ENCODE data around the gene MAGI2.

GRCh38 chr7:76331157-76331681, 27.6 kb downstream of the YWHAG start:
- PRO-cap: no peak
- RAMPAGE, long total RNA, 4 experiments: no peak in any of the 4 experiments

- PRO-cap: bidirectional peak, plus-strand start at chr7:76358359, minus-strand start at chr7:76358355
- RAMPAGE, long total RNA, 4 experiments: no peak in any of the 4 experiments
Observed at GRCh38 chr7:76358107-76358387, 744 bp downstream of the YWHAG start.

DNA sequence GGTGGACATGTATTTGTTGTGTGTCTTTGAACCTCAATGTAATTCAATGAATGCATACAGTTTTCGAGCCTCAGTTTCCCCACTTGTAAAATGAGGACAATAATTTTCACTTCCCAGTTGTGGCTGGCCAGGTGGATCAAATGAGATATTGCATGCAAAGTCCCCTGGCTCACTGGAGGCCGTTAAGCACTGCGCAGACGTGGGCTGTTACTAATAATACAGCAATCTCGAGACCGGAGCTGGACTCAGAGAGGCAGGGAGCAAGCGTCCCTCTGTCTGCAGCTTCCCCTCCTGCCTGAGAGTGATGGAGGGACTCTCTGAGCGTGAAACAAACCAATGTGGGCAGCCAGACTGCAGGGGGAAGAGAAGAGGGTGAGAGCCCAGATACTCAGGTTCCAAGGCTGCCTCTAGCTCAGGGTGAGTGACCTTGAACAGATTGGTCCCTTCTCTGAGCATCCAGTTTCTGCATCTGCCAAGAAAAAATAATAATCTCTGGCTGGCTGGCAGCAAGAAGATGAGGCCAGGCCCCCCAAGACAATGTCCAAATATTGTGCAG, 18.8 kb upstream of the YWHAG start:
- PRO-cap: bidirectional peak, plus-strand start at position 243 of the sequence, minus-strand start at position 142 of the sequence
- RAMPAGE, long total RNA, 4 experiments: no peak in any of the 4 experiments

- PRO-cap: bidirectional peak, plus-strand start at chr7:76393293, minus-strand start at chr7:76393201
- RAMPAGE, long total RNA, 4 experiments: no peak in any of the 4 experiments
Observed at GRCh38 chr7:76392845-76394130, 16.2 kb downstream of the SSC4D start.

GRCh38 chr7:76403911-76404394, 5.5 kb downstream of the SSC4D start:
- PRO-cap: no peak
- RAMPAGE, long total RNA, 4 experiments: no peak in any of the 4 experiments

DNA sequence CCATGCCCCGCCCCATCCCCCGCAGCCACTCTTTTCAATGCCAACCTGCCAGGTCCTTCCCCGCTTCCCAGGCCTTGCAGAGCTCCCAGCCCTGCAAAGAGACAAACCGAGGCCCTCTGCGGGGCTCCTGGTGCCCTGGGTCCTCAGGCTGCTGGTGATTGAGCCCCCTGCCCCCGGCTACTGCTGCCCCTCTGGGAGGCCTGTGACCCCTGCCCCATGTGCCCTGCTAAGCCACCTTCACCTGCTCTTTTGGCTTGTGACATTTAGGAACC, 2.1 kb downstream of the UPK3B start:
- PRO-cap: no peak
- RAMPAGE, long total RNA, 4 experiments: no peak in any of the 4 experiments

DNA sequence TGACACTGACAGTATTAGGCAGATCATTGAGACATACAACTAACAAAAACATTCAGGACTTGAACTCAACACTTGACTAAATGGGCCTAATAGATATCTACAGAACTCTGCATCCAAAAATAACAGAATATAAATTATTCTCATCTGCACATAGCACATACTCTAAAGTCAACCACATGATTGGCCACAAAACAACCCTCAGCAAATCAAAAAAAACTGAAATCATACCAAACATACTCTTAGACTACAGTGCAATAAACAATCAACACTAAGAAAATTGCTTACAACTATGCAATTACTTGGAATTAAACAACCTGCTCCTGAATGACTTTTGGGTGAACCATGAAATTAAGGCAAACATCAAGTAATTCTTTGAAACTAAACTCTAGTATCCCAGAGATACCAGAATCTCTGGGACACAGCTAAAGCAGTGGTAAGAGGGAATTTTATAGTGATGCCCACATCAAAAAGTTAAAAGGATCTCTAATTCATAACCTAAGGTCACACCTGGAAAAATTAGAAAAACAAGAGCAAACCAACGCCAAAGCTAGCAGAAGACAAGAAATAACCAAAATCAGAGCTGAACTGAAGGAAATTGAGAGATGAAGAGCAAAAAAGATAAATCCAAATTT, 31.1 kb downstream of the POMZP3 start:
- PRO-cap: no peak
- RAMPAGE, long total RNA, 4 experiments: no peak in any of the 4 experiments

DNA sequence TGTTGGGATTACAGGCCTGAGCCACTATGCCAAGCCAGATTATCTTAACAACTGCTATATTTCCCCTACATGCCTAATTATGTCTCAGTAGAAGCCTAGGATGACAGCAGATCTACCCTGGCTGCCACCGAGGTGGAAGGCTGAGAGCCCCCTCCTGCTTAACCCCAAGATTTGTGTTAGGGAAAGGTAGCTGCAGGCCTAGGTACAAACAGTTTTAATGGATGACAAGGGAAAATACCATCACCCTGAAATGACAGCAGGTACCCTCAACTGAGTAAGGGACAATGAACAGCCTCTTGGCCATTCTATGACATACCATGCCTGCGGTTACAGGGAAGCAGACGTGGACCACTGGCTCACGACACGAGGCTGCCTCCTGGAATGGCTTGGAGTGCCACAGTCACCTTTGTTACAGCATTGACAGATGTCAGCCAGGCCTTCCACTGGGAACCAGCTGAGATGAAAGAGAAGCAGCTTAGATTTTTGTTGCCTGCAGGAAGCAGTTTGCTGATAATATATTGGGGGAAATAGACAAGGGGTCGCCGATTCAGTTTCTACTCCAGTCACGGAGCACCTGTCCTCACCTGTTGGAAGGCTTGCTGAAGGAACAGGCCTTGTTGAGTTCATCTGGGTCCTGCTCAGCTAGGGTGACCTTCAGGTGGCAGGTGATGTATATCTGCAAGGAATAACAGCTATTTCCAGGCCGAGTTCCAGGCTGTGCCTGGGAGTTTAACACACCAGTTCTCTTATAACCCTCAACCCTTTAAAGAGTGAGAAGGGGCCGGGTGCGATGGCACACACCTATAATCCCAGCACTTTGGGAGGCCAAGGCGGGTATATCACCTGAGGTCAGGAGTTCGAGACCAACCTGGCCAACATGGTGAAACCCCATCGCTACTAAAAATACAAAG, 15.7 kb downstream of the POMZP3 start:
- PRO-cap: no peak
- RAMPAGE, long total RNA, 4 experiments: no peak in any of the 4 experiments

- PRO-cap: no peak
- RAMPAGE, long total RNA, 4 experiments: no peak in any of the 4 experiments
Observed at GRCh38 chr7:76645011-76645759, 18.1 kb upstream of the POMZP3 start.

GRCh38 chr7:76980405-76980944, 51.7 kb downstream of the SPDYE17 start:
- PRO-cap: no peak
- RAMPAGE, long total RNA, 4 experiments: no peak in any of the 4 experiments

DNA sequence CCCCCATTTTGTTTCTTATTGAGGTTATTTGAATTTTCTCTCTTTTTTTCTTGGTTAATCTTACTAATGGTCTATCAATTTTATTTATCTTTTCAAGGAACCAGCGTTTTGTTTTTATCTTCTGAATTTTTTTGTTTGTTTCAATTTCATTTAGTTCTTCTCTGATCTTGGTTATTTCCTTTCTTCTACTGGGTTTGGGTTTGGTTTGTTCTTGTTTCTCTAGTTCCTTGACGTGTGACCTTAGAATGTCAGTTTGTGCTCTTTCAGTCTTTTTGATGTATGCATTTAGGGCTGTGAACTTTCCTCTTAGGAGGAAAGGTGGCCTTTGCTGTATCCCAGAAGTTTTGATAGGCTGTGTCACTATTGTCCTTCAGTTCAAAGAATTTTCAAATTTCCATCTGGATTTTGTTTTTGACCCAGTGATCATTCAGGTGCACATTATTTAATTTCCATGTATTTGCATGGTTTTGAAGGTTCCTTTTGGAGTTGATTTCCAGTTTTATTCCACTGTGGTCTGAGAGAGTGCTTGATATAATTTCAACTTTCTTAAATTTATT, 6.2 kb upstream of the SPDYE18 start:
- PRO-cap: no peak
- RAMPAGE, long total RNA, 4 experiments: no peak in any of the 4 experiments

GRCh38 chr7:77238697-77239400, 39.2 kb upstream of the FGL2 start:
- PRO-cap: no peak
- RAMPAGE, long total RNA, 4 experiments: no peak in any of the 4 experiments

DNA sequence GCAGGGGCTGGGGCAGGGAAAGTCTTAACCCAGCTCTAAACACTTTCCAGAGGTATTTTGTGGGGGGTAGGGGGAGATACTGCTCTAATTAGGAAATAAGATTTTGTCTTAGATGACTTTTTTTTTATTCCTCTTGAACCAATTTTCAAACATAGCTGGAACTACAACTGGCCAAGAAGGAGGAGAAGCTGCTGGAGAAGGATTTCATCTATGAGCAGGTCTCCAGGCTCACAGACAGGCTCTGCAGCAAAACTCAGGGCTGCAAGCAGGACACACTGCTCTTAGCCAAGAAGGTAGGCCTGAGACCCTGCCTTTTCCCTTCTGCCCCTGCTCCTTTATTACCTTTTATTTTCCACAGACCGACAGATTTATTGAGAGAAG, 87.7 kb upstream of the FGL2 start:
- PRO-cap: no peak
- RAMPAGE, long total RNA, 4 experiments: no peak in any of the 4 experiments

DNA sequence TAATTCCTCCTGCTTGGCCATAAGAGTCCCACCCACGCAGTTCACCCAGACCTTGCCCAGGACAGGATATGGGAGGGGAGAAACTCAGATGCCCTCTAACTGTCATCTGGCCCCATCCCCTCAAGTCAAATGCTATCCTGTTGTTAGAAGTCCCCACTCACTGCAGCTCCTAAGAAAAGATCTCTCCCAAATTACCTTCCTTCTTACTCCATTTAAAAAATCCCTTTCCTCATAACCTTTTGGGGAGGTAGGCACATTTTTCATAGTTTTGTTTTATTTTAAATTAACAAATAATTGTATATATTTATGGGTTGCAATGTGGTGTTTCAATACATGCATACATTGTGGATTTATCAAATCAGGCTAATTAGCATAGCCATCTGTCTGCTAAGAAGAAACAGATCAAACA, 84.1 kb downstream of the GSAP start:
- PRO-cap: no peak
- RAMPAGE, long total RNA, 4 experiments: no peak in any of the 4 experiments

DNA sequence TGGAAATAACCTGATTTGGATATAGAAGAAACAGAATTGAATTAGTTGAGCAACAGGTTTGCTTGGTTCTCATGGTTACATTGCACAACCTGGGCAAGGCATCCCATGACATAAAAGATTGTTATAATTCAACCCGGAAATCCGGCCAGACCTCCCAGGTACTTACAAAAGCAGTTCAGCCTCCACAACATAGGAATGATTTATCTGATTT, 55.1 kb upstream of the PTPN12 start:
- PRO-cap: no peak
- RAMPAGE, long total RNA, 4 experiments: no peak in any of the 4 experiments

DNA sequence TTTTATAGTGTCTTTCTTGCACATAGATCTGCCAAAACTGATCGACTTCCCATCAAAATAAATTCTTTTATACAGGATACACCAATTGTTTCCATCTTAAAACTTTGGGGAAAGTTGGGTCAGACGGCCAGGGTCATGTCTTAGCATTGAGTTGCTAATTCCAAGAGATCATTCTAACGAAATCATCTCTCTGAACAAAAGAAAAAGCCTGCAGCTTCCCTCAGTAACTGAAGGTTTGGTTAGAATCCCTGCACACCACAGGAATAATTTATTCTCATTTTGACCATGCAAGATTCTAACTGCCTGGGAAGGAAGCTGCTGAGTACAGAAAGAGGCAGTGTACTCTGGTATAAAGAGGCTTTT, 77.1 kb upstream of the RSBN1L start:
- PRO-cap: no peak
- RAMPAGE, long total RNA, 4 experiments: no peak in any of the 4 experiments

DNA sequence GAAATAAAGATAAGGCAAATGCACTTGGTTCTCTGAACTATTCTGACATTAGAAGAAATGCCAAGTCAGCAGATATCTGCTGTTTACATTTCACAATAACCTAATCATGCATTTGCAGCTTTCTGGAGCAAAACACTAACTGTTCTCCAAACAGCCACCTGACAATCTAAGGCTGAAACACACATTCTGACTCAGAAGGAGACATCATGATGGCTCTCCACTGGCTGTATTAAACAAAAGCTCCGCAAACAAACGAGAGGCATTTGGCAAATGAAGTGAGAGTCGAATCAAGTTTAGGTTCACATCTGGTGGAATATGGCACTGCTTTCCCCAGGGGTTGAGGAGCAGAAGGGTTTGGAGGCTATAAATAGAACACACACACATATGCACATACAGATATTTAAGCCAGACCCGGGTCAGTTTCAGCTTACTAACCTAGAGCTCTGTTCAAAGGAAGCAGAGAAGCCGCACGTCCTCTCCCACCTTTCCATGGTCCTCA, 683.0 kb downstream of the MAGI2 start:
- PRO-cap: no peak
- RAMPAGE, long total RNA, 4 experiments: no peak in any of the 4 experiments

DNA sequence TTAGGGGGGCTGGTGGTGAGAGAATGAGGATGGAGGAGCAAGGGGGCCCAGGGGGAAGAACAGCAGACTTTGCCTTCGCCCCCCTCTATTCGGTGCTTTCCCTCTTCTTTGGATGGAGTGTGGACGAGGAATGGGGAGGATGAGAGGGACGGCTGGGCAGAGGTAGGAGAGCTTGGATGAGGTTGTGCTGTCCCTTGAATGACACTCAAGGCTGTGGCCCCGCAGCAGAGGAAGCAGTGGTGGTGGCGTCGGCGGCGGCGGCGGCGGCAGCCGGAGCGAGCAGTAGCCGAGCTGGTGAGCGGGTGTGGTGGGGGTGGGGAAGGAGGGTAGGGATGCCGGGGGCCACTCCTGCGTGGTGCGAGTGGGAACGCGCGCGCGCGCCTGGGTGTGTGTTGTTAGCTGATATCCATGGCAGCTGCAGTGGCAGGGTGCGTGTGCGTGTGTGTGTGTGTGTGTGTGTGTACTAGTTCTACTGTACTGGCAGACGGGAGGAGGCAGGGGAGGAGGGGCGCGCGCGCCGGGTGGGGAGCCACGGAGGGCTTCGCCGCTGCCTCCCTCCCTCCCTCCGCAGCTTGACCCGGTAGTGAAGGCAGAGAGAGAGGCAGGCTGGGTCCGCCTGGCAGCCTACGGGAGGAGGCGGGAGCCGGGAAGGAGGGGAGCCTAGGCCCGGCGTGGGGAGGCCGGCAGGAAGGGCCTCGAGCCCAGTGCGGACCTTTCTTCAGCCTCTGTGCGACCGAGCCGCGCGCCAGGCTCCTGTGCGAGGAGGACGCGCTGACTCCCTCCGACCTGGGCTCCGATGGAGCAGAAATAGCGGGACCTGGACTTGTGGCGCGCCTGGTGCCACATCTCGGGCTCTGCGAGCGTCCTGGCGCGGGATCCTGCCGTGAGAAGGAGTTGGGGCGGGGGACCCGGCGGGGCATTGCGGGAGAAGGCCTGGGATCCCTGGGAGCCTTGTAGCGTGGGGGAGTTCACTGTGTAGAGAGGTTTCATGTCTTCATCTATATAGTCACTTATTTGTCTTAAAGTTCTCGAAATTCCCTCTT, at the start of gene MAGI2:
TSS of gene MAGI2 (minus strand) at position 306 of the 1,043 bp plus-strand sequence.
- PRO-cap: bidirectional peak, plus-strand start at position 483 of the sequence, minus-strand start at position 306 of the sequence; bidirectional peak, plus-strand start at position 663 of the sequence, minus-strand start at position 569 of the sequence
- RAMPAGE, long total RNA, 4 experiments: start-site peak on the plus strand in 4 of 4 experiments, centred at positions 627 to 682 of the sequence, 567 to 1,007 reads per replicate; start-site peak on the minus strand in 4 of 4 experiments, centred at positions 258 to 403 of the sequence, 51 to 220 reads per replicate

DNA sequence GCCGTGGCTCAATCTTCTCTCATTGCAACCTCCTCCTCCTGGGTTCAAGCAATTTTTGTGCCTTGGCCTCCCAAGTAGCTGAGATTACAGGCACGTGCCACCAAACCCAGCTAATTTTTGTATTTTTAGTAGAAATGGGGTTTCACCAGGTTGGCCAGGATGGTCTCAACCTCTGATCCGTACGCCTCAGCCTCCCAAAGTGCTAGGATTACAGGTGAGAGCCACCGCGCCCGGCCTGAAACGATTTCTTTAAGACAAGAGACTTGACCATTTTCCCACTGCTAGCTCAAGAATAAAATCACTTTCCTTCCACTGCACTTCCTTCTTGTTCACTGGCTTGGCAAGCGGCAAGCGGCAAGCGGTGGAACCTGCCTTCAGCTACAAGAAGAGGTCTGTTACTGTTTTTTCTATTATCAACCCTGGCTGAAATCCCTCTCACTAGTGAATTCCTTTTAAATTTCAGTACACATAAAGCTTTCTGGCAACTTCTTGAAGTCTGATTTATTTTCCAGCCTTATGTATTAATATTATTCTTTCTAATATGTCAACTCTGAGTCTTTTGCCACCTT, 12.7 kb upstream of the GNAT3 start:
- PRO-cap: no peak
- RAMPAGE, long total RNA, 4 experiments: start-site peak on the plus strand in 1 of 4 experiments, centred at position 332 of the sequence, 13 reads per replicate

- PRO-cap: no peak
- RAMPAGE, long total RNA, 4 experiments: no peak in any of the 4 experiments
Observed at GRCh38 chr7:80840260-80840630, 78.6 kb downstream of the SEMA3C start.